Measurements from ENCODE around the gene MYMX.

- PRO-cap = no peak
Observed at GRCh38 chr6:43178936-43179503, 3.0 kb upstream of the CUL9 start.

- PRO-cap = no peak
Observed at GRCh38 chr6:43181013-43181748, 815 bp upstream of the CUL9 start.

DNA sequence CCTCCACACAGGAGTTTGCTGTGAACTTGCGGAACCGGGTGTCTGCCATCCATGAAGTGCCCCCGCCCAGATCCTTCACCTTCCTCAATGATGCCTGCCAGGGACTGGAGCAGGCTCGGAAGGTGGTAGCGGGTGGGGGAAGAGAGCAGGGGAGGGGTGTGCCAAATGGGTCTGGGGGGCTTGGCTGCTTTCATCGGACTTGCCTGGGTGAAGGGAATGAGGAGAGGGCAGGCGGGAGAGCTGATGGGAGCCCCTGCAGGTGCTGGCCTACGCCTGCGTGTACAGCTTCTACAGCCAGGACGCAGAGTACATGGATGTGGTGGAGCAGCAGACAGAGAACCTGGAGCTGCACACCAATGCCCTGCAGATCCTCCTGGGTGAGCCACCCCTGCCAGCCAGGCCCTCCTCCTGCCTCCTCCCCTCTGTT is 6.7 kb downstream of the DNPH1 start:
- PRO-cap = no peak

DNA sequence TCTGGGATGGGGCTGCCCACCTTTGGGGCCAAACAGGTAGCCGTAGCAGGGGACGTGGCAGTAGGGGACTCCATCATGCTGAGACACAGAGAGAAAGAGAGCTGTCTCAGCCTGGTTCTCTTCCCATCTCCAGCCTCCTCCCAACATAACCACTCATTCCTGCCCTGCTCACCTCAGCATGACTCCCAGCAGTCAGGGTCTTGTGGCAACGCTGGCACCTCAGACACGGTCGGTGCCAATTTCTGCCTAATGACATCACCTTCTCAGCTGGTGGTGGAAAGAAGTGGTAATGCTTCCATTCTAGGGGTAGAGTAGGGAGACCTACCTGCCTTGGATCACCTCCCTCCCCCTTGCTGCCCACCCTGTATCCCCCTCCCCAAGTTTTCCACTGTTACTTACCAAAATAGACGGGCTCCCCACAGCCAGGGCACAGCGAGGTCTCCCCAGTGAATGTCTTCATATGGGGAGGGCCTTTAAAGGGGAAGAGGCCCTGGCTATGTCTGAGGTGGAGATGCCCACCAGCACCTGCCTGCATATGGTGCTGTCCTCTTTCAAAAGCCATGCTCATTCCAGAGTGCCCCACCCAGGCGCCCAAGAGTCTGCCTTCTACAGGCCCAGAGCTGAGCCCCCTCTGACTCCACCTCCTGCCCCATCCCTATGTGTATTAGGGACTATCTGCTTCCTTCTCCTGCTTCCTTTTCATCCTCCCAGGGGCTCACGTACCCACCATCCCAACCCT is 2.4 kb downstream of the CRIP3 start:
- PRO-cap = no peak

- PRO-cap = no peak
Observed at GRCh38 chr6:43355576-43356609, 13.6 kb downstream of the ZNF318 start.

DNA sequence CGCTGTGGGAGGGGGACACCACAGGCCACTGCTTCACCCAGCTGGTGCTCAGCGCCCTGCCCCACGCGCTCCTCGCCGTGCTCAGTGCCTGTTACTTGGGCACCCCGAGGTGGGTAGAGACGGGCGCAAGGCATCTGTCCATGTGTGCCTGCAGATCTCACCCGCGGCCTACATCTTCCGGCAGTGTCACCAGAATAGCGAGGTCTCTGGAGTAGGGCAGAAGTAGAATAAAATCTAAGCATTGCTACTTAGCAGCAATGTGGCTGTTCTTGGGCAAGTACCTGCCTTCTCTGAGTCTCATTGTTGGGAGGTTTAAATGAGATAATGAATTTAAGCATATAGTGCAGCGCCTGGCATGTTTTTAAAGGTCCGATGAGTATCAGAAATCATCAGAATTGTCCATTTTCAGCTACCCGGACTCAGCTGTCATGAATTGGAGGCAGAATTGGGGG is 716 bp downstream of the ABCC10 start:
- PRO-cap = no peak

GRCh38 chr6:43438508-43439155 is 11.3 kb downstream of the ABCC10 start:
- PRO-cap = no peak

DNA sequence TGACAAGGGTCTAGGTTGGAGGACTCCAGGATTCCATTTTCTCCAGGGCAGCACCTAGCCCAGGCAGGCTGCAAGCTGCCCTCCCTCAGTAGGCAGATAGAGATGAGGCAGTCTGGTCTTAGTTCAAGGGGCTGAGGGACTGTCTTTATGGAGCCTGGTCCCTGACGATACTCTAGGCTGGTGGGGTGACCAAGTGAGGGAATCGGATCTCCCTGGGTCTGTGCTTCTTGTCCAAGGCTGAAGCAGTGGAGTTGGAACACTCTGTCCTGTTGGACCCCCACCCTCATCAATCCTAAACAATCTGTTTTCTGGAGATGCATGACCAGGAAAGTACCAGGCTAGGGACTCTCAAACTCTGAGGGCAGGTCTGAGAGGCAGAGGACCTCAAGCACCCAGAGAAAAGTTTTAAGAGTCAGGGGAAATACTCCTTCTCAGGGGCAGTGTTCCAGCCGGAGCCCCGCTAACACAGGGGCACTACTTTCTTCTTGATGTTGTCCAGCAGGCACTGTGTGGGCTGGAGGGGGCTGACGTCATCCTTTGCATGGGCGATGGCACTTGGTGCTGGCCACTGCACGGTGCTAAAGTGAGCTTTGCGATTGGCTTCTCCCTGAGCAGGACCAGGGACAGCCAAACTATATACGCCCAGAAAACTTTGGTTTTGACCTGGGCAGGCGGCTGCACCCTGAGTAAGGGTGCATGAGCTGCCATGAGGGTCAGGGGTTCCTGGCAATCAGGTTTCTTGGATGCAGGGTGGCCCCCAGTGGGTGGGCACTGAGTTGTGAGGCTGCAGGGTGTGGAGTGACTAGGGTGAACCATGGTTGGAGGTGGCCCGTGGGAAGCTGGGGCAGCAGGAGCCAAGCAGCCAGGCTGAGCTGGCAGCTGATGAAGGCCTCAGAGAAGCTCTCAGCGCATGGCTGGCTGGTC is 18.6 kb downstream of the MRPS18A start:
- PRO-cap = no peak

- PRO-cap = no peak
Observed at GRCh38 chr6:43671500-43672345, 15.9 kb downstream of the MRPS18A start.

- PRO-cap = no peak
Observed at GRCh38 chr6:43682715-43683157, 4.9 kb downstream of the MRPS18A start.

- PRO-cap = no peak
Observed at GRCh38 chr6:43683158-43683457, 4.5 kb downstream of the MRPS18A start.

- PRO-cap = no peak
Observed at GRCh38 chr6:43698589-43699267, 11.1 kb upstream of the MRPS18A start.

DNA sequence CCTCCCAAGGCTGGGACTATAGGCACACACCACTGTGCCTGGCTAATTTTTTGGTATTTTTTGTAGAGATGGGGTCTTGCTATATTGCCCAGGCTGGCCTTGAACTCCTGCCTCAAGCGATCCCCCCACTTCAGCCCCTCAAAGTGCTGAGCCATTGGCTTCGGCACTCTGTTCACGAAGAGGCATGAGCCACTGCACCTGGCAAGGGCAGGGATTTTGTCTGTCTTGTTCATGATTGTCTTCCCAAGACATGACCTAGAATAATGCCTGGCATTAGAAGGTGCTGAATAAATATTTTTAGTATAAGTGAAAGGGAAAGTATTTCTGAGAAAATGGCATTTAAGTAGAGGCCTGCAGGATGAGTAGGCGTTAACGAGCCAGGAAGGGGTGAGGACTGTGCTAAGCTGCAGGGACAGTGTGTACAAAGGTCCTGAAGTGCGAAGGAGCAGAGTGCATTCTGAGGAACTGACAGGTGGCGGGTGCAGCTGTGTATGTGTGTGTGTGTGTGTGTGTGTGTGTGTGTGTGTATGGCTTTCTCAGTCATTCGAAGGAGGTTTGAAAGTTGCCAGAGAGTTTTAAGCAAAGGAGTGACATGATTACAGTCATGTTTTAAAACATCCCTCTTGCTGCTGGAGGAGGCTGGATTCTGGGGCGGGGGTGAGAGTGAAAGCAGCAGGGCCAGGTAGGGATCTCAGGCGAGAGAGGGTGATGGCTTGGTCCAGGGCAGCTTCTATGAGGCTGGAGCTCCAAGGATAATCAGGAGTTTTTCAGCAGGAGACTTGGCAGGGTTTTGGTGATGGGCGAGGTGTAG is 43.1 kb downstream of the VEGFA start:
- PRO-cap = no peak

DNA sequence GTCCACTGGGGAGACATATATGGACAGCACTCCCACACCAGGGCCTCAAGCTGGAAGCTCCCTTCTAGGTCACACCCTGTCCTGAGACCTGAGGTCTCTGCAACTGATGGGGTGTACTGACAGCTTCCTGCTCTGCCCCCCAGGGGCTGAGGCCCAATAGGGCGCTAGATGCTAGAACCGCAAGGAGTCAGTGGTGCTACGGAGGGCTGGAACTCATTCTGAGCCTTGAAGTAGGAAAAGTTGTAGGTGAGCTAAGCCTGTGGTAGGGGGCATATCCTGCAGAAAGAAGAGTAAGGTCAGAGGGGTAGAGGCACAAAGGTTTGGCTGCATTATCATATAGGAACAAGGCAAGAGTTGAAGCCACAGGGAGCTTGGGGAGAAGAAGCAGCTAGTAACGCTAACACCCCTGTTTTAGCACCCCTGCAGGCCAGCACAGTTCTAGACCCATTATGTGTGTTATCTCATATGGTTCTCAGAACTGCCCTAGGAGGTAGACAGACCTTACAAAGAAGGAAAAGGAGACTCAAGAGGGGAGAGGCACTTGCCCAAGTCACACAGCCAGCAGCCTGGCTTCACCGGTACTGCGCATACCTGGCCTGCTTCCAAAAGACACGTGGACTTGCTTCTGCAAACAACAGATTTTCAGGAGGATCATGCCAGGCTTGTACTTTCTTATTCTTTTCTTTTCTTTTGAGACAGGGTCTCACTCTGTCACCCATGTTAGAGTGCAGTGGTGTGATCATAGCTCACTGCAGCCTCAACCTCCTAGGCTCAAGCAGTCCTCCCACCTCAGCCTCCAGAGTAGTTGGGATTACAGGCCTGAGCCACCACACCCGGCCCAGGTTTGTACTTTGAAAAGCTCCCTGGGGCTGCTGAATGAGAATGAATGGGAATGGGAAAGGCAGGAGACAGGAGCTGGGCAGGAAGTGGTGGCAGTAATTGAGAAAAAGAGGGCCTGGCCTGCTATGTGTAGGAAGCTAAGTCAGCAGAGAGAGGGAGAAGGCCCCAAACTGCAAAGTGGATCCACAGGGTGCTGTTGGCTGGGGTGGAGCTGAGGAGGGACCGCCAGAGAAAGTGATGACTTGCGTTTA is 156.0 kb downstream of the MRPL14 start:
- PRO-cap = no peak

GRCh38 chr6:44001752-44002356 is 125.4 kb downstream of the MRPL14 start:
- PRO-cap = no peak

GRCh38 chr6:44042834-44043422 is 84.3 kb downstream of the MRPL14 start:
- PRO-cap = no peak

DNA sequence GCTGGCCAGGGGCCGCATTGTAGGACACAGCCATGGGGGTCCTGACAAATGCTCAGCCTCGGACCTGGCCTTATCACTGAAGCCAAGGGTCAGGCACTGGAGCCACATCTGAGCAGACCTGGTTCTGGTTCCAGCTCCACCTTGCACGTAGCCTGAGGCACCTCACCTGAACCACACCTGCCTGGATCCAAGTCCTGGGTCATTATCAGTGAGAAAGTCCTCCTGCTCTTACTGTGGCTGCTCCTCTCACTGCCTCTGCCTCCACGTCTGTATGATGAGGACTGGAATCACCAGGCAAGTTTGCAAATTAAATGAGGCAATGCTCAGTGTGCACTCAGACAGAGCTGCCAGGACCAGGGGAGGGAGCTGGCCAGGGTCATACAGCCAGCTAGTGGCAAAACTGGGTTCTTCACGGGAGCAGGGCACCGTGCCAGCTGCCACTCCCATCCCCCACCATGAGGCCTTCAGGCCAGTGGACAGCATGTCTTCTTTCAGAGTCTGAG is 40.2 kb downstream of the MRPL14 start:
- PRO-cap = no peak

- PRO-cap = no peak
Observed at GRCh38 chr6:44111289-44112444, 15.6 kb downstream of the MRPL14 start.

- PRO-cap = no peak
Observed at GRCh38 chr6:44216580-44217022, at the start of gene MYMX. Gene MYMX, plus strand, starts transcription at chr6:44216926.

DNA sequence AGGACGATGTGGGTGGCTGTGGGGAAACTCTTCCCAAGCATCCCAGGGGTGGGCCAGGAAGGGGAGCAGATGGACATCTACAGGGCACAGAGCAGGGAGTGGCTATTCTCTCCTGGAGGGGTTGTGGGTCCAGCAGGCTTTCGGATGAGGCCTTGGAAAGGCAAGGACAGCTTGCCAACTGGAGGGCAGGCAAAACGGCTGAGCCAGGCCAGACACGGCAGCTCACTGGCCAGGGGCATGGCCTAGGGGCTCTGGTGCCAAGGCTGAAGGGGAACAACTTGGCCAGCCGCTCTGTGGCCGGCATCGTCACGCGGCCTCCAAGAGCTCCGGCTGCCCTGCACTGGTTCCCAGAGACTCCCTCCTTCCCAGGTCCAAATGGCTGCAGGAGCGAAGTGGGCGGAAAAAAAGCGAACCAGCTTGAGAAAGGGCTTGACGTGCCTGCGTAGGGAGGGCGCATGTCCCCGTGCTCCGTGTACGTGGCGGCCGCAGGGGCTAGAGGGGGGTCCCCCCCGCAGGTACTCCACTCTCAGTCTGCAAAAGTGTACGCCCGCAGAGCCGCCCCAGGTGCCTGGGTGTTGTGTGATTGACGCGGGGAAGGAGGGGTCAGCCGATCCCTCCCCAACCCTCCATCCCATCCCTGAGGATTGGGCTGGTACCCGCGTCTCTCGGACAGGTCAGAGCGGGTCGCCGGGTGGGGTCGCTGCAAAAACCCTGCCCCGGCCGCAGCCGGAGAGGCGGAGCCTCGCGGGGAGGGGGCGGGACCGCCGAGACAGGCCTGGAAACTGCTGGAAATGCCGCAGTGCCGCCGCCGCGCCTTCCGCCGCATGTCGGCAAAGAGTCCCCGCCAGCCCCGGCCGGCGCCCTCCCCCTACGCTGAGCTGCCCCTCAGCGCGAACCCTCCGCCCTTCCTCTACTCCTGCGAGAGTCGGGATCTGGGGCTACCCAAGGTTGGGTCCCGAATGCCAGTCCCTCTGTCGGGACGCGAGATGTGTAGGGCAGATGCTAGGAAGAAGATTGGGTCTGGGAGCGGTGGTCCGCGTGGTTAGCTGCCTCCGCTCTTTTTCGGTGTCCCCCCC is 891 bp upstream of the HSP90AB1 start:
- PRO-cap = bidirectional peak, plus-strand start at position 998 of the sequence, minus-strand start at position 1,016 of the sequence

Data from SEM (cell line).